ENCODE results near the genes PRKAA1 and HMGCS1.

- PRO-cap: no peak
- RAMPAGE, long total RNA, 2 experiments: no peak in any of the 2 experiments
Observed at GRCh38 chr5:39469639-39470575, 45.1 kb upstream of the DAB2 start.

DNA sequence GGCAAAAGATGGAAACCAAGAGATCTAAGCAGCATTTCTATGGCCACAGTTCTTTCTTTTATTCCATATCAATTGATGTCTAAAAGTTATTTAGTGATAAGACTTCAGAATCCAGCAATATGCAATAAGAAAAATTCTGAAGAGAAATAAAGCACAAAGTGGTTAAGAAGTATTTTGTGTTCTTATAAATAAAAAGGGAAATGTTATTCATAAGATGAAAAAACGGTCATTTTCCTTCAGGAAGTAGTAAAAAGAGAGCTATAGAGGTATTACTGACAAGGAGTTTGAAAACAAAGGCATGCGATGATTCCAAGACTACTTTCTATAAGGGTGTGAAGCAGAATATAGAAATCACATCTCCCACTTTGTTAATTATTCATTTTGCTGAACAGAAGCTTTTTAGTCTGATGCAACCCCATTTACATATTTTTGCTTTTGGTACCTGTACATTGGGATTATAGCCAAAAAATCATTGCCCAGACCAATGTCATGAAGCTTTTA, 541.7 kb upstream of the PTGER4 start:
- PRO-cap: unidirectional peak, plus-strand start at position 220 of the sequence
- RAMPAGE, long total RNA, 2 experiments: no peak in any of the 2 experiments

GRCh38 chr5:40681244-40682304, 1.9 kb downstream of the PTGER4 start:
- PRO-cap: bidirectional peak, plus-strand start at chr5:40681579, minus-strand start at chr5:40681335; unidirectional peak, minus-strand start at chr5:40681964
- RAMPAGE, long total RNA, 2 experiments: no peak in any of the 2 experiments

DNA sequence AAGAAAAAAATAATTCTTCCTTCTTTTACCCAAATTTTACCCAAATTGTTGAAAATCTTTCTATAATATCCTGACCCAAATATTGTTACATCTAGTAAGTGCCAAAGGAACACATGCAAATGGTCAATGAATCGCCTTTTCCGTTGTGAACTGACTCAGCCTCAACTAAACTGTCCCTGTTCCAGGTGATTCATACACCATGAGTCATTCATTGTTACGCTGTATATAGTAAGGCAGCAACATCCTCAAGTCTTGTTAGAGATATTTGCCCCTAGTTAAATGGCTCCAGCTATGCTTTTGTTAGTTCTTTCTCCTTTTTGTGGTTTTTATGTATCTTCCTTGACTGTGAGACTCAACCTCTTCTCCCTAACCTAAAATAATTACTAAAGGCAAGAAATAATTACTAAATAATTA, 9.8 kb downstream of the PTGER4 start:
- PRO-cap: no peak
- RAMPAGE, long total RNA, 2 experiments: no peak in any of the 2 experiments

- PRO-cap: bidirectional peak, plus-strand start at chr5:40798401, minus-strand start at chr5:40798177
- RAMPAGE, long total RNA, 2 experiments: start-site peak on the minus strand in 1 of 2 experiments, at chr5:40798169-40798178 at its widest, 348 reads per replicate
Observed at GRCh38 chr5:40797992-40799199, at the start of gene PRKAA1. Gene PRKAA1, minus strand, starts transcription at chr5:40798374.

DNA sequence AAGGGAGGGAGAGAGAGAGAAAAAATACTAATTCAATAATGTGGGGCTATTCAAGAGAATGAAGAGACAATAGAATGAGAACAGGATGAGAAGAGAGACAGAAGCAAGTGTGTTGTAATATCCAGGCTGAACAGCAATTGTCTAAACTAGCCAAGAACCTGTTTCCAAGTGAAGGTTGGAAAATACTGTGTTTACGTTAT, 27.4 kb downstream of the C7 start:
- PRO-cap: no peak
- RAMPAGE, long total RNA, 2 experiments: no peak in any of the 2 experiments

DNA sequence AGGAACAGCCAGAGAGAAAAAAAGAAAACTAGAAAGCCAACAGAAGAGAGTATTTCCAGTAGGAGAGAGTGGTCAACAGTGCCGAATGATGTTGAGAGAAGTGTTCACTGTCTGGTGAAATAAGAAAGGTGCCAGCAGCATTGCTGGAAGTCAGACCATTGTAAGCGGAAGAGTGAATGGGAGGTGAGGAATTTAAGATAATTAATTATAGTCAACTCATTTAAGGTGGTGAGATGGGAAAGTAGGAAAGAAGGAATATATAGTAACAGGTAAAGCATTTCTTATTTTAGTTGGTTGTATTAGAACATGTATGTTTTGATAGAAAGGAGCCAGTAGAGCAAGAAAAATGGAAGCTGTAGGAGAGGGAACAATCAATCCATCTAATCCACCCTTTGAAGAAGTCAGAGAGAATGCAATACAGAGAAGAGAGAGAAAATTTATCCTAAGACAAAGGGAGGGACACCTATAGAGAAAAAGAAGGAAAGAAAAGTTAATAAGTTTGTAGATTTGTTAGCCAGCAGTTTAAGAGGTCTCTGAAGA, 32.7 kb downstream of the C7 start:
- PRO-cap: no peak
- RAMPAGE, long total RNA, 2 experiments: start-site peak on the plus strand in 1 of 2 experiments, centred at position 454 of the sequence, 6 reads per replicate

DNA sequence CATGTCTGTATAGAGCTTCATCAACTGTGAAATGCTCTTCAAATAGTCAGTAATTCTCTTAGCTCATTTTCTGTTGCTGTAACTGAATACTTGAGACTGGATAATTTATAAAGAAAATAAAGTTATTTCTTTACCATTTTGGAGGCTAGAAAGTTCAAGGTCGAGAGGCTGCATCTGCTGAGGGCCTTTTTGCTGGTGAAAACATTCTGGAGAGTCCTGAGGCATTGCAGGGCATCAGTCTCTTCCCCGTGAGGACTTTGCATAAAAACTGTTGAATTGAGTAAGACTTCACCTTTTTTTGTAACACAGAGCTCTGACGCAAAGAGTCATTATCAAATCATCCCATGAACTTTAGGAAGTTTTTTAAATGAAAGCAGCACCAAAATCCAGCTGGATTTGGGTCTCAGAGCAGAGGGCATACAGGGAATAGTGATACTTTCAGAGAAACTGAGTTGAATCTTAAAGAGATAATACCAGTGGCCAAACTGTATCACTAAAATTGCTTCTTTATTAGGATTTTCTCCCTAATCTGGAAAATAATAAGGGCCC, 248.1 kb upstream of the GHR start:
- PRO-cap: no peak
- RAMPAGE, long total RNA, 2 experiments: start-site peak on the minus strand in 2 of 2 experiments, centred at positions 241 to 245 of the sequence, 5 to 23 reads per replicate

DNA sequence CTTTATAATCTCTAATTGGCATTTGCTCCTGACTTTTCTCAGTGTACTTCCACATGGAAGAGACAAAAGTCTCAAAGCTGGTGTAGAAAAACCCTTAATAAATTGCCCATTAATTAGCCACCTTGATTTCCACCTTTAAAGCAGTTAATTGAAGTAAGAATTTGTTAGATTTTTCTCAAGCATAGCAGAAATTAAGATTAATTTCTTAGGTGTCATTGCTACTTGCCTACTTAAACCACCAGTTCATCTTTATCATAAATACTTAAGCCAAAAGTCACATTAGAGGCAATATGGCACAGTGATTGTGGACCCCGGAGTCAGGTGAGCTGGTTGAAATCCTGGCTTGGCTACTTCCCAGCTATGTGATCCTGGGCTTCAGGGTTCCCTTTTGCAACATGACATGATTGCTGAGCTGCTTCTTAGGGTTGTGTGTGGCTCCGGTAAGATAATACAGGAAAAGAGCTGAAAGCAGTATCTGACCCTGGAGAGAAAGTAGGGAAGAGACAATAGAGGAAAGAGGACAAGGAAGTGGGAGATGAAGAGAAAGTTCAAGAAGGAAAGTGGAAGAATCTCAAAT, 92.9 kb downstream of the GHR start:
- PRO-cap: no peak
- RAMPAGE, long total RNA, 2 experiments: no peak in any of the 2 experiments

DNA sequence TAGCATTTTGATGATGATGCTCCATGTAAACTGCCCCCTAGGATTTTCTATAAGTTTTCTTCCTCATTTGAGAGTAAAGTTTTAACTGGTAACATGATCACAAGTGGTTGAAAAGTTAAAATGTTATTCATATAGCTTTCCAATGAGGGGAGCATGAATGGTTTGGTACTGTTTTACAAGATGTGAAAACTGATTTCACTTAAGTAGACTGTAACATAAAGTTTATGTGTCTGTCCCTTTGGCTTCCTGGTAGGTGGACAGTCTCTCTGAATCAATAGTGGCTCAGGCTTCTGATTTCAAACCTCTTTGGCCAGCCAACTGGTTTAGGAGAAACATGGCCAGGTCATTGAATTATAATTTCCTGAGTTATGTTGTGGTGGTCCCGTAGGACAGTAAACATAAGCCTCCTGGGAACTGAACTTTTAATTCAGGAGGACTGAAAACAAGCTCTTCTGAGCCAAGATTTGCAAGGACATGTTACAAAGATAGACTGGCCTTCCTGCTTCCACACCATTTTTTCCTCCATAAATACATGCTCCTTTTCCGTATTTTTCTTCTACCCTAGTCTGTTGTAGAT, 128.6 kb downstream of the GHR start:
- PRO-cap: no peak
- RAMPAGE, long total RNA, 2 experiments: no peak in any of the 2 experiments

DNA sequence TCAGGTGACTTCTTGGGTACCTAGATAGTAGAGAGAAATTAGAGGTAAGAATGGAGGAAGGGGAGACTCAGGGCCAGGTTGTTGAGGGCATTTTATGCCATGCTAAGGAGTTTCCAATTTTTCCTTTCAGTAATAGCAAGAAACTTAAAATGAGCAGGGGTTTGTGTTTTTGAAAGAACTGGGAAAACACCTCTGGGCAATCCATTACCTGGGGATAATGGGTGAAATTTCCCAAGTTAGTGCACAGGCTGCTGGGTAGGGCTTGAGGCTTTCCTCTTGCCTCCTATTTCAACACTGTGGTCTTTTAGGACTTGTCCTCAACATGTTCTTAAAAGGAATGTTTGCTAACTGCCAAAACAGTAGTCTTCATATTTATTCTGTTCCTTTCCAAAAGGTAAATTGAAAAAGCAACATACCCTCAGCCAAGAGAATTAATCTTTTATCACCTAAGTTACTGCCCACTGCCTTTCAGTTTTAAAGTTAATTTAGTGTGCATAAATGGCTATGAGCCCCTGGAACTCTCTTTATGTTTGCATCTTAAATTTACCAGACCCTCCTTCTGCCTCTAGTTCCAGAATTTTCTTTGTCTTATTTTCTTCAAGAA, 158.3 kb upstream of the CCDC152 start:
- PRO-cap: no peak
- RAMPAGE, long total RNA, 2 experiments: no peak in any of the 2 experiments

DNA sequence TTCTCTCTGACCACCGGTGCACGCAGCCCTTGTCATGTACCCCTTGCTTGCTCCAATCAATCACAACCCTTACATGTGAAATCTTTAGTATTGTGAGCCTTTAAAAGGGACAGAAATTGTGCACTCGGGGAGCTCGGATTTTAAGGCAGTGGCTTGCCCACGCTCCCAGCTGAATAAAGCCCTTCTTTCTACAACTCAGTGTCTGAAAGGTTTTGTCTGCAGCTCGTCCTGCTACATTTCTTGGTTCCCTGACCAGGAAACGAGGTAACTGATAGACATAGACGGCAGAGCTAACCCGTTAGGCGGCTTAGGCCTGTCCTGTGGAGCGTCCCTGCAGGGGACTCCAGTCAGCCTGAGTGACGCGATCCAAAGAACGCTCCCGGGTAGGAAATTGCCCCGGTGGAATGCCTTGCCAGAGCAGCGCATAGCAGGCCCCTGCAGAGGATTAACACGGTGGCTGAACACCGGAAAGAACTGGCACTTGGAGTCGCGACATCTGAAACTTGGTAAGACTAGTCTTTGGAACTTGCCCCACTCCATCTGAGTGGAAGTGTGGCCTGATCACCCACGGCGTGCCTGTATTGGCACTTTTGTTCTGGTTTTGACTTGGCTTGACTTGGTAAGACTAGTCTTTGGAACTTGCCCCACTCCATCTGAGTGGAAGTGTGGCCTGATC, 1.9 kb upstream of the SELENOP start:
- PRO-cap: no peak
- RAMPAGE, long total RNA, 2 experiments: no peak in any of the 2 experiments

DNA sequence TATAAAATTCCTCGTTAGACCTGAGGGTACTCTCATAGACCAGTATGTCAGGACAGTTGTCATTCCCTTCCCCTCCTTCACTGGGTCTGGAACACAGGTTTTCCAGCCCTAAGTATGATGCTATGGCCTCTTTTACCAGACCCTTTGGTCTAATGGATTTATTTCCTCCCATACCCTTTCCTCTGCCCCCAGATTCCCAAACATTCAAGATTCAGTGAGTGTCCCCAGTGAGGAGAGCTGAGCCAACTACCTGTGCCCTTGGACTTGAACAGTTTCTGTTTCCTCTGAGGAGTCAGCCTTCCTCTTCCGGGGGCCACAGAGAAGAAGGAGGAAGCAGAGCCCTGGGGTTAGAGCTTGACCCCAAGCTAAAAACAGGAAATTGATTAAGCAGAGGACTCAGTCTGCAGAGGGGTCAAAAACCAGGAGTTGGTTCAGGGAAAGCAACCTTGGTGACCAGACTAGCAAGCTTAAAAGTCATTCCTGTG, 64.0 kb upstream of the SELENOP start:
- PRO-cap: no peak
- RAMPAGE, long total RNA, 2 experiments: no peak in any of the 2 experiments

DNA sequence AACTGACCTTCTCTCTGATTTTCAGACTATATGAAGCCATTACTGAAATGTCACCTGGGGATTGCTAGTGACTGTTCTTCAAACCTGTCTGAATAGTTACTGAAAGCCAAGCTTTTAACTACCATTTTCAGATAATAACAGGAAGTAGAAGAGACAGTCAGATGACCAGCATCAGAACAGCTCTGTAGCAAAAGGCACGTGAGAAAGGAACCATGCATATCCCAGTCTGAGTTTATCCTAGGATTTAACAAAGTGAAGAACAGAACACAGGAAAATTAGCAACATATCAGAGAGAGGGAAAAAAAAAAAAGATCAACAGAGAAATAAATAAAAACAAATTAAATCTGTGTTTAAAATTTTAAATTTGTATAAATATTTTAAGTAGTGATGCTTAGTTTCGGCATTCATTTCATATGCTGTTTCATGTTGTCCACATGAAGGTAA, 75.0 kb upstream of the SELENOP start:
- PRO-cap: no peak
- RAMPAGE, long total RNA, 2 experiments: no peak in any of the 2 experiments

- PRO-cap: unidirectional peak, minus-strand start at chr5:43040093
- RAMPAGE, long total RNA, 2 experiments: no peak in any of the 2 experiments
Observed at GRCh38 chr5:43039302-43040256, 540 bp downstream of the ANXA2R start.

DNA sequence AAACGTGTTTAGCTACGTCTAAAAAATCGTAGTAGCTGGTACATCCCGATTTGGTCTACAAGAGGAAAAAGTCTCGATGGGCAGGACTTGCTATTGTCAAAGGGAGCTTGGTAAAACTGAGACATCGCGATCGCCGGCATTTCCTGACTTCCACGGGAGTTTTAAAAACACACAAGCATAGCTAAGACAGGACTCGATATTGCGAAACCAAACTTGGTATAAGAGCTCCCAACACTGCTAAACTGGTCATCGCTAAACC, 1.2 kb upstream of the ANXA2R start:
- PRO-cap: no peak
- RAMPAGE, long total RNA, 2 experiments: no peak in any of the 2 experiments

DNA sequence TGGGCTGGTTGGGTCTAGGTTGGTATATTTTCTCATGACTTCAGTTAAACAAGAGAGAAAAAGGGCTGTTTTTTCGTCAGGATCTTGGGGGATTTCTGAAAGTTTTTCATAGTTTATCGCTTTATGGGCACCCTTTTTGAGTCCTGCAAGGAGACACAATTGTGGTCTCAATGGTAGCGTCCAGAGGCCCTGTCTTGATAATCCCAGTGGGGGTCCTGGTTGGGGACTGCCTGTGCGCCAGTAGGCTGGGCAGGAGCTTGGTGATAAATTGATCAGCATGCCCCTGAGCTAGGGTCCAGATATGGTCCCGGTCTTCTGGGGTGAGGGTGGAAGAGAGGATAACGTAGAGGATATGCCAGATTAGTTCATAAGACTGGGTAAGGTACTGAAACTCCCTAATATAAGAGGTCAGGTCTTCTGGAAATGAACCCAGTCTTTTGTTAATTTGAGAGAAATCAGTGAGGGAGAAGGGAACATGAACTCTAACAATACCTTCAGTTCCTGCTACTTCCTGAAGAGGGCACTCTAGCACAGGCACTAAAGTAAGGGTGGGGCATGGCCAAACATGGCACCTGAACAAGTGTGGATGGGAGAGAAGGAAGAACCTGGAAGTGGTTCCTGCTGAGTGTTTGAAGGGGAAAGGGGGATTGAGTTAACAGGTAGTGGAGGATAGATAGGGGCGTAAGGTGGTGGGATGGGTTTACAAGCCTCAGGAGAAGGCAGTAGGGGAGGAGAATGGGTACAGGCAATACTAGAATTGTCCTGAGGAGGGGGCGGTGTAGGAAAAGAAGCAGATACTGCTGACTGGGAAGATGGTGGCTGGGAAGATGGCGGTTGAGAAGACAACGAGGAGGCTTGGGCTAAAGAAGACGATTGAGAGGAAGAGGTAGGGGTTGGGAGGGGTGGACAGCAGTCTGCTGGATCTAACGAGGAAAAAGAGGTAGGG, 33.7 kb upstream of the ANXA2R start:
- PRO-cap: no peak
- RAMPAGE, long total RNA, 2 experiments: no peak in any of the 2 experiments

DNA sequence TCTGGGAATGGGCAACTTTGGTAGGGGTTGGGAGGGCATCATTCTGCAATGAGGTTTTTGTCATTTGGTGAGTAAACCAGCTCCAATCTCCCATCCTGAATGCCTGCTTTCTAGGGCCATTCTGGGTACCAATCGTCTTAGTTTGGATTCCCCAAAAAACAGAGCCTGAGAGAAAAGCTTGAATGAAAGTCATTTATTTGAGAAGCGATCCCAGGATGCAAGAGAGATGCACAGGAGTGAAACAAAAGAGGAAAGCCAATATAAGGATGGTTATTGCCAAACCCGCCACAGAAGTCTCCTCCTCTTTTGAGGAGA, 26.0 kb downstream of the HMGCS1 start:
- PRO-cap: no peak
- RAMPAGE, long total RNA, 2 experiments: no peak in any of the 2 experiments

GRCh38 chr5:43309893-43310439, 3.2 kb downstream of the HMGCS1 start:
- PRO-cap: no peak
- RAMPAGE, long total RNA, 2 experiments: no peak in any of the 2 experiments

DNA sequence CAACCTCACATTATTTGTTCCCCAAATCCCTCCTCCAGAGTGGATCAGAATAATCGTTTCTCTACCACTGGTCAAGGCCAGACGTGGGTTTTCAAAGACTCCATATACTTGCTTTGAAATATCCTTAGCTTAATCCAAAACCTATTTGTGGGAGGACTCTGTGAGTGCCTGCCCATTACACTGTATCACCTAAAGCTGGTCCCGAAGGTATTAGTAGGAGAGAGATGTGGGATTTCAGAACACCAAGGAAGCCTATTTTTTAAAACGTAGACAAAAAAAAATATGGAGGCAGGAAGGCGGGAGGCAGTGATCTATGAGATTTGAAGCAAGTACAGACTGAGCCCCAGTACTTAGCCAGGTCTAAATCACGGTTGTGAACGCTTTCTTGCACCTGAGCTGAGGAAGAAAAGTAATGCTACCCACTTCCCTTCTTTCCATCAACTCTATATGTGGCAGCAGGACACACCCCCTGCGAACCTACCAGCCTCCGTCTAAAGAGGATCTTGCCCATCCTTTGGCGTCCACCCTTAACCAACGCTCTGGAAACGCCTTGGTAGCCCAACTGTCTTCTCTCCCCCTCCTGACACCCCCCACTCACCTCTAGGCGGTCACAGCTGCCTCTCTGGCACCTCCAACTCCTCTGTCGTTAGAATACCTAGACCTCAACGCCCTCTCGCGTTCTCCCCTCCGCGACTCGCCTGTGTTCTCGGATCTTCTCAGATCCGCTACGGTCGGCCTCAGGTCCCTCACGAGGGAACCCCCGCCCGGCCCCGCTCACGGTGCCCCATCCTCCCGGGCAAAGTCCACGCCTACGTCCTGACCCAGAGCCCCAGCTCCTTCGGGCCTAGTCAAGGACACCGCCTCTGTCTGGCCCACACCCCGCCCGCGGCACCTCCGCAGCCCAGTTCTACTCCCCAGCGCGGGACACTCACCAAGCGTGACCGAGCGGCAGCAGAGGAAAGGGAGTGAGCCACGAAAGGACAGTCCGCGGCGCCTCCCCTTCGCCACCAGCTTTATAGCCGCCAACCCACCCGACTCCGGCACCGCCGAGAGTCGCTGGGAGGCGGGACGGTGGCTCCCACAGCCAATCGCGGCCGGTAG, at the start of gene HMGCS1:
TSS of gene HMGCS1 (minus strand) at position 989 of the 1,101 bp plus-strand sequence.
- PRO-cap: bidirectional peak, plus-strand start outside the sequence, minus-strand start at position 987 of the sequence
- RAMPAGE, long total RNA, 2 experiments: start-site peak on the minus strand in 2 of 2 experiments, centred at positions 764 to 1,064 of the sequence, 7 to 123 reads per replicate